Epithelial cell of esophagus (primary cell): ENCODE results near the gene PPIG.

- RRBS = no CpG with 5 or more reads among the region's 7 CpGs
Observed at GRCh38 chr2:167331707-167332387, 39.0 kb downstream of the B3GALT1 start.

DNA sequence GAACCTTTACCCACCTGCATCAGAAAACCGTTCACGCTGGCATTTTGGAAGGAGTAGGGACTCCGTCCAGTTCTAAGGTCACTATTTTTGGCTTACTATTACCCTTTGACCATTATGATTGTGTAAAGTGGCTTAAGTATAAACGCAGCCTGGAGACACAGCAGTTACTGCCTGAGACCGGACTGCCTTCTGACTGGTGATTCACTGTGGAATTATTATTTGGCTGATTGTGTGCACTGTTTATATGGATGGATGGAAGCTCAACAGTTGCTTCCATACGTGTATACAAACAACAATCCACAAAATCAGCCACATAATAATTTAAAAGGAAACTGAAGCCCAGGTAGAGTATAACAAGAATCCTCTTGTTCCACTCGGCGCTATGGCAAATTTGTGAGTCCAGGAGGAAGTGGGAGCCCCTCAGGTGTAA is 472.2 kb downstream of the B3GALT1 start:
- RRBS = no CpG with 5 or more reads among the region's 8 CpGs

GRCh38 chr2:167944987-167945466 is 302.4 kb downstream of the STK39 start:
- RRBS = no CpG with 5 or more reads among the region's 4 CpGs

- RRBS = no CpG with 5 or more reads among the region's 1 CpG
Observed at GRCh38 chr2:168083874-168084369, 163.5 kb downstream of the STK39 start.

DNA sequence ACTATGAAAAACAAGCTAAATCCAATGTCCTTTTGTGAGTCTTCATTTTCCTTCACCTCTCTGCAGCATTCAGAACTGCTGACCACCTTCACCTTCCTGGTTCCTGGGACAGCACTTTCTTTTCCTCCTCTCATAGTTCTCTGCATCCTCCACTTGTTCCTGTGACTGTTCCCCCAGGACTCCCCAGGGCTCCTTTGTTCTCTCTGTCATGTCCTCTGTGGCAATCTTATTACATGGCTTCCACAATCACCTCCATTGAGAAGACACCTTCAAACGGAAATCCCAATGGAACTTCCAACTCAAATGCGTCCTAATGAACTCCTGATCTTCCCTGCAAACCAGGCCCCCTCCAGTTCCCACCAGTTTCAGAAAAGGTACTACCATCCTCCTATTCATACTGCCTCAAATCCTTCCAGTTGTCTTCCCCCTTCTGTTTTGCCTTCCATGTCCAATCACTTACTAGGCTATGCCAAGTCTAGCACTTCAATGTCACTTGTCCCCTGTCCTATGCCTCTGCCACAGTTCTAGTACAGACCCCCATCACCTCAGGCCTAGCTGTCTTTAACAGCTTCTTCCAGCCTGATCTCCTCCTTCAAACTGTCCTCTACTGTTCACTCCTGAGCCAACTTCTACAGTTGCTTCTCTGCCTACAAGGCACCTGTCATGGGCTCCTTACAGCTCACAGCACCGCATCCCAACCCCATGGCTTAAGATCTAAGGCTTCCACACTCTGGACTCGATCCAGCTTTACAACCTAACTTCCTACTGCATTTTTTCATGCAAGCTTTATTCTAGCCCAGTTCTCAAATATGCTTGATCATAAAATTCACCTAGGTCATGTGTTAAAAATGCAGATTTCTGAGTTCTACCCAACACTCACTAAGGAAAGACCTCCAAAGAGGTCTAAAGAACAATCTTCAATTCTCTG is 152.6 kb downstream of the STK39 start:
- RRBS = no CpG with 5 or more reads among the region's 4 CpGs

GRCh38 chr2:168179420-168179964 is 67.9 kb downstream of the STK39 start:
- RRBS = no CpG with 5 or more reads among the region's 5 CpGs

DNA sequence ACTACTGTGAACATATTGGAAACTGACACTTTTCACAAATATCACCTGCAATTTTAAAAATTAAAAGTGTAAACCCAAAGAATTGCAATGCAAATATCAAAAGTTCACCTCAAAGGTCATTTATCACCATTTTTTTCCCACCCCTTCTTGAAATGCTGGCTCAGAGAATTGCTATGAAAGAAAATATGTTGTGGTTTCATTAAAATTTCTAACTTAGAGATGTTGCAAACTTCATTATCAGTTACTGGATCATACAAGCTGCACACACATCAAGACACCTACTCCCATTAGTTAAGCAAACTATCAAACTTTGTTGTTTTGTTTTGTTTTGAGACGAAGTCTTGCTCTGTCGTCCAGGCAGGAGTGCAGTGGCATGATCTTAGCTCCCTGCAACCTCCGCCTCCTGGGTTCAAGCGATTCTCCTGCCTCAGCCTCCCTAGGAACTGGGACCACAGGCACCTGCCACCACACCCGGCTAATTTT is 37.1 kb downstream of the STK39 start:
- RRBS = no CpG with 5 or more reads among the region's 5 CpGs

- RRBS = no CpG with 5 or more reads among the region's 6 CpGs
Observed at GRCh38 chr2:168220786-168221377, 26.5 kb downstream of the STK39 start.

DNA sequence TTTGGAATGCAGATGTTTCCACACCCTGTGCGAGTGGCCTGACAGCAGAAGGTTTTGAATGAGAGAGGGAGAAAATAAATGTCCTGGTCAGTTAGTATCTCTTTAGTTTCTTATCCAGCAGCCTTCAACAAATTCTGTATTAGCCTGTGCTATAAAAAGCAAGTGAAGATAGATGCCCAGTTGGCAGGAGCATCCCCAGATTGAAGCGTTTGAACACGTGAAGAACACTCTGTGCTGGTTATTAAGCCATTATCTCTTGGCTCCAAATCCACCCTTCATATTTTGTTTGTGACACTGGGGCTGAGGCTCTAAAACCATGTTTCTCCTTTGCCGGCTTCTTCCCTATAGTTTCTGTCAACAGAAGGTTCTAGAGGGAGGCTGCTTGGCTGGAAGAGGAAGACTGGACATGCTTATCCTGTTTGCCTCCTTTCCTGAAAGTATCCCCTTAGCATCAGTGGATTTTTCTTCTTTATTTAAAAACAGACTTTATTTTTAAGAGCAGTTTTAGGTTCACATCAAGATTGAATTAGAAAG is 70.7 kb downstream of the CERS6 start:
- RRBS = no CpG with 5 or more reads among the region's 4 CpGs

DNA sequence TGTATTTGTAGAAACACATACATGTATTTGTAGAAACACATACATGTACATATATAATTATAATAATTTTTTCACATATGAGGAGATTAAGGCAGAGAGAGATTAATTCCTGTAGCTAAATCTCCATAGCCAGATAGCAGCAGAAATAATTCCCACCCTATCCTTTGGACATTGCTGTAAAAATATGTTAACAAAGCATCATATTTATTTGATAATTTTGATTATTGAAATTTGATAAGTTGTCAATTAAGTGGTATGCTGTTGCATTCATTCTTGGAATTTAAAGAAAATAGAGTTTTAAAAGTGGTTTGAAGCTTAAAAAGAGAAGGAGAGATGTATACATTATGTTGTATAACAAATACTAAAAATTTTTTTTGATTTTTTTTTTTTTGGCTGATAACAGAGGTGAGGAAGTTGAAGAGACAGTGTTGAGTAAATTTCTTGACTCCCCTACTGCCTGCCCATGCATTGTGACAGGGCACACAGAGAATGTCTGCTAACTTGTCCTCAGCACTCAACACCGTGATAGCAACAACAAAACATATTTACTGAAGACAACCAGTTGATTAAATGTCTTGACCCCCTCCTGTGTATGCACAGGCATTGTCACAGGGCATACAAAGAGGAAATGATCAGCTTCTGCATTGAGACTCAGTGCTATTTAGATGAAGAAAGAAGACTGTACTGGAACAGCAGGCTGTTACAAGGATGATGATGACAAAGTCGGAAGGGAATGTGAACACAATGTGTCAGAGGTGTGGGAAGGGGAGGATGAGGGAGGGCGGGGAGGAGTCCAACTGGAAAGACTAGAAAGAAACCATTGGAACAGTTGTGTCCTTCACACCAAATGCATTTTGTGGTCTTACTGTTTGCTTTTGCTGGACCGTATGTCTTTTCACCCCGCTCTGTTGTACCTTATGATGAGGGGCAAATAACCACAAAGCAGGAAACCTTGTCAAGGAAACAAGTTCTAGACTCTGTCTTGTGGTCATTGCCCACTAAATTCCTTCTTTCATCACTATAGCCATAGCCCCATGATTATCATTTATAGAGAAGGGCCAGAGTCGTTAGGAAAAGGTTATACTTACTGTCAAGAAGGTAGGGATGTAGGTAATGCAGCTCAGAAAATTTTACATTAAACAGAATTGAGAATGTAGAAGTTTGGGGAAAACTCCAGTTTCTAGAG is 89.5 kb downstream of the CERS6 start:
- RRBS = no CpG with 5 or more reads among the region's 6 CpGs

DNA sequence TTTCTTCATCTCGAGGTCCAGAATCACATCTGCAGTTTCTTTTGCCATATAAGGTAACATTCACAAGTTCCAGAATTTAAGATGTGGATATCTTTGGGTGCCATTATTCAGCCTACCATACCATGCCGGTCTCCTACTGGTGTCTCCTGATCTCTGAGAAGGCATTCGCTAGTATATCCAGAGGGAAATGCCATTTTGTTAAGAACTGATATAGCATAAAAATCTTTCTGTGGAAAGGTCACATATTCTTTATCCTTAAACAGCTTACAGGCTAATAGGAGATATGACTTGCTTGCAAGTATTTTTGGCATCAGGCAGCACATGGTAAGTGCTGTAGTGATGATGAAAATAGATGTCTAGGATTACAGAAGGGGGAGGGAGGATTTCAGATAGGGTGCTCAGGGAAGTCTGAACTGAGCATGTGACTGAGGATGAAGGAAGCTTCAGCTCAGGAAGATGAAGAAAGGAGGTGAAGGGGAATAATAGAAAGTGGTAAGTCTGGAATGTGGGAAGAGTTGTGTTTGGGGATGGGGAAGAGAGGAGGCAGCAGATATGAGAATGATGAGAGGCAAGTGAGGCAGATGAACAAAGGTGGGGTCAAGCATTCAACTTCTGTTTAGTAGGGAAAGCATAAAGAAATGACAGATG is 158.5 kb upstream of the NOSTRIN start:
- RRBS = 80% methylated on average over 1 of the region's 3 CpGs

DNA sequence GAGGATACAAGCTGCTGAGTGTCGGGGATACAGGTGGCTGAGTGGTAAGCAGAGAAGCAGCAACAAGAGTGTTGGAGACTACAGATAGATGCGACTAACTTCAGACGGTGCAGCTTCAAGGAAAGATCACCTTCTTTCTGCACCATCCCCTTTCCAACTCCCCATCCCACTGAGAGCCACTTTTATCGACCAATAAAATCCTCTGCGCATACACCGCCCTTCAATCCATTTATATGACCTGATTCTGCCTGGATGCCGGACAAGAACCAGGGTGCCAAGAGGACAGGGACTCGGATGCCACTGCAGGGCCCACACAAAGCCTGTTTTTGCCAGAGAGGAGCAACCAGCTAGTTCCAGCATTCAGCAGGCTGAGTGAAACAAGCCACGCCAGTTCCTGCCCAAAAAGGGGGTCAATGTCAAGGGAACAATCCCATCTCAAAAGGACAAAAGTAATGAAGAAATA is 22.8 kb upstream of the NOSTRIN start:
- RRBS = no CpG with 5 or more reads among the region's 9 CpGs

- RRBS = no CpG with 5 or more reads among the region's 3 CpGs
Observed at GRCh38 chr2:168971915-168972317, 59.2 kb downstream of the ABCB11 start.

GRCh38 chr2:169072037-169072474 is 2.7 kb downstream of the DHRS9 start:
- RRBS = no CpG with 5 or more reads among the region's 2 CpGs

- RRBS = no CpG with 5 or more reads among the region's 3 CpGs
Observed at GRCh38 chr2:169072475-169072909, 3.1 kb downstream of the DHRS9 start.

DNA sequence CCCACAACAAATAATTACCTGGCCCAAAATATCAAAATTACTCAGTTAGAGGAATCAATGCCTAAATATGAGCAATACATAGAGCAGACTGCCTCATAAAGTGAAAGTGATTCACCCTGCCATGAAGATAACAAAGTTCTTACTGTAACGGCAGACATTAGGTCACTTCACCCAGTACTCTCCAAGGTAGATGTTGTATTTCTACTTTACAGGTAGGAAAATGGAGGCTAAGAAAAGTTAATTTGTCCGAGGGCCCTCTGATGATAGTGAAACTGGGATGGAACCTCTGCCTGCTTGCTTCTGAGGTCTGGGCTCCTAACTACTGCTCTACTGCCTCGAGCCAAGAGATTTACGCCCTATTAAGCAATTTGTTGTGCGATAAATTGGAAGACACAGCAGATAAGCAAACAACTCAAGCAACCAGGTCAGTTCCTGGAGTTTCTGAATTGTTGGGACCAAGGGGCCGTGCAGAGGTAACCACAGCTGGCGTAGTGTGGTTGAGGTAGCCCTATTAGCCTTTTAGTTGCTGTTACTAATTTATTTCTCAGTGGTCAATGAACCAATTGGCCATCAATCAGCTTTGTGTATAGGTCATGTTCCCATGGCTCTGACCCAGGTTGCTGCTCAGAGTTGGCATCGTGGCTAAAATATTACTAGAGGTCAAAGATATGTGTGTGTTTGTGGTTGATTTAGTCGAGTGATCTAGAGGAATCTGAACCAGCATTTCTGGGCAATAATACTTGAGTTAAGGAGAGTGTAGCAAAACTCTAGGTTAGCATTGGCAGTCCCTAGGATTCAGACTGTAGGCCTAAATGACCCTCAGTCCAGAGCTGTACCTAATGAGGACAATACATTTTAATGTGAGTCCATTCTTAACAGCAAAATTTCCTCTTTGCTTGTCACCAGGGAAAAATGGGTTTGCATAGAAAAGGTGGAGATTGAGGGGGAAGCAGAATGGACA is 5.0 kb downstream of the DHRS9 start:
- RRBS = no CpG with 5 or more reads among the region's 9 CpGs

- RRBS = no CpG with 5 or more reads among the region's 3 CpGs
Observed at GRCh38 chr2:169107567-169107931, 38.2 kb downstream of the DHRS9 start.

GRCh38 chr2:169518162-169518483 is 8.6 kb downstream of the KLHL41 start:
- RRBS = no CpG with 5 or more reads among the region's 1 CpG

- RRBS = 10% methylated on average over 3 of the region's 46 CpGs
Observed at GRCh38 chr2:169584185-169584888, at the start of gene PPIG. Gene PPIG, plus strand, starts transcription at chr2:169584351.

DNA sequence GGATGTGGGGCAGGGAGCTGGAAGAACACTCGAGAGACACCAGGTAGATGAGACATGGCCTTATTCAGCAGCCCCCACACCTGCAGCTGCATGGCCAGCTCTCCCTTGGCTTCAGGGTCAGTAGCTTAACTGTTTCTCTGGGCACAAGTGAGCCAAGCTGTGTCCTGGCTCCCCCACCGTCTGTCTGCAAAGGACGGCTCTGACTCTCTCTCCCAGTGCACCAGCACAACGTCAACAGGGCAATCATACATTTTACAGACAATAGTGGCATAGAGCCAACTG is 17.3 kb downstream of the PHOSPHO2 start:
- RRBS = no CpG with 5 or more reads among the region's 4 CpGs